Measurements from ENCODE around the genes AQP4, DSC1 and CCDC178.

GRCh38 chr18:26052330-26052811 is 38.0 kb downstream of the SS18 start:
- PRO-cap, result no peak
- RAMPAGE, long total RNA, 3 experiments, result no peak in any of the 3 experiments

DNA sequence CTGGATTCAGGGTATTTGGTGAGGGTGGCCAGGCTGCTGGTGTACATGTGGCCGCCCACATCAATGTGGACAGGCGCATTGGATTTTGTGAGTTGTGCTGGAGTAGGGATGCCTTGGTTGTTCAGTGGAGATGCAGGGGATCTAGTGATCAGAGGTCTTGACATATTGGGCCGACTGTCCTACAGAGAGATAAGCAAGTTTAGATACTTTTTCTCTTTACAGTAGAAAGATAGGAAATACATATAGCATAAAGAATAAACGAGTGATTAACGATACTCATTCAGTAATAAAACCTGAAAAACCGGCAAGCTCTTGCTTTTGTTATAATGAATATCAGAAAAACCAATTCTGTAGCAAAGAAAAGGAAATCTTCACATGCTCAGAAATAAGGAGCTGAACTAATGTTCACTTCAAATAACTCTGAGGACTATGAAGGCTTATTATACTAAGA is 47.3 kb downstream of the KCTD1 start:
- PRO-cap, result no peak
- RAMPAGE, long total RNA, 3 experiments, result no peak in any of the 3 experiments

DNA sequence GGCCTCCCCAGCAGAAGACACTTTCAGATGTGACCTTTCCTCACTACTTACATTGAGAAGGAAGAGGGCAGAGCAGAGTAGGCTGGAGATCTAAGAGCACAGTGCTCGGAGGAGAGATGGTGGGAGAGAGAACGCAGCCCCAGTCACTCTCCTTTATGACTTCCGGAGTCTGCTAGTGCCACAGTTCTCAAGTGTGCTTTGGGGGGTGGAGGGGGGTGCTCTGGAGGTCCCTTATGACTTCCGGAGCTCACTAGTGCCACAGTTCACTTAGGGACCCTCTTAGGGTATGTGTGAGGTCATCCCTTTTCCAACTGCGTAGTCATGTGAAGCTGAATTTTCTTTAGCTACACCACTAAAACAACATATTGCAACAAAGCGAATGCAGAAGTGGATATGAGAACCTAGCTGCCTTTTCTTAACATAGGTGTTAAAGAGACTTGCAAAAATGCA is 153.7 kb upstream of the KCTD1 start:
- PRO-cap, result no peak
- RAMPAGE, long total RNA, 3 experiments, result no peak in any of the 3 experiments

DNA sequence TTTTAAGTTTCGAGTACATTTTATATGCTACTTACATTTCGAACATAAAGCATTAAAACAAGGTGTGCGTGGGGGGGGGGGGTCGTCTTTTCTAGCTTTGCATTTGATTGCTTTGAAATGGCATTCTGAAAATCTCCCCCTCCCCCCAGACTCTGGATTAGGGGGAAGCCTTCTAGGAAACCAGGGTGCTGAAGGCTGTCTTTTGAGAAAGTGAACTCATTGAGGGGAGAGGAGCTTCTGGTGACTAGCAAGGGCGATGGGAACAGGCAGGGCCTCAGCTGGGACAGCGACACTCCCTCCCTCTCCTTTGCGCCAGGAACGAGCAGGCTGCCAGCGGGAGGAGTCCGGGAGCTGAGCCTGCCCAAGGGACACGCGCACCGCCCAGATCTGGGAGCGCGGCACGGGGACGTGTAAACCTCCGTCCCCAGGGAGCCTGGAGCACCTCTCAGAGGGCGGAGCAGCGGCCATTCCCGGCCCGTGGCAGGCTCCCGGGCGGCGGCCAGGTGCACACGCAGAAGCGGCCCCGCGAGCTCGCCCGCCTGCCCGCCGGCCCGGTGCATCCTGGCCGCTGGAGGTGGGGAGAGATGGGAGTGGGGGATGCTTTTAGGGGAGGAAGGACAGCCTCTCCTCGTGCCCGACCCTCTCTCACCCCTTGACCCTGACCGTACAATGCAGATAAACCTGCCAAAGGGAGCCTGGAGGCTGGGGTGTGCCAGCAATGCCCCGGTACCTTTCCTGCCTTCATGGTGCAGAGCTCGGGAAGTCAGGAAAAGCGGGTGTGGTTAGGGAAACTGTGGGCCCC is 2.4 kb downstream of the AQP4 start:
- PRO-cap, result no peak
- RAMPAGE, long total RNA, 3 experiments, result no peak in any of the 3 experiments

- PRO-cap, result no peak
- RAMPAGE, long total RNA, 3 experiments, result no peak in any of the 3 experiments
Measured at GRCh38 chr18:26865289-26866023, at the start of gene AQP4. Gene AQP4, minus strand, starts transcription at chr18:26865707.

GRCh38 chr18:27585580-27586160 is 400.6 kb upstream of the CHST9 start:
- PRO-cap, result no peak
- RAMPAGE, long total RNA, 3 experiments, result no peak in any of the 3 experiments

DNA sequence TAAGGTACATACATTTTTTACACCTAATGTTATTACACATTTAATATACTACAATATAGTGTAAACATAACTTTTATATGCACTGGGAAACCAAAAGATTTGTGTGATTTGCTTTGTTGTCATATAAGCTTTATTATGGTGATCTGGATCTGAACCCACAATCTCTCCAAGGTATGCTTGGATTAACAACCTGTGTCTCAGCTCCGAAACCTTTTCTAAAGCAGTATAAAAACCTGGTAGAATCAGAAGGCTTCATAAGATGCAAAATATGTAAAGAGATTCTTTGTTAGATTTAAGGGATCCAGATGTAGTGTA is 335.0 kb downstream of the CDH2 start:
- PRO-cap, result no peak
- RAMPAGE, long total RNA, 3 experiments, result no peak in any of the 3 experiments

DNA sequence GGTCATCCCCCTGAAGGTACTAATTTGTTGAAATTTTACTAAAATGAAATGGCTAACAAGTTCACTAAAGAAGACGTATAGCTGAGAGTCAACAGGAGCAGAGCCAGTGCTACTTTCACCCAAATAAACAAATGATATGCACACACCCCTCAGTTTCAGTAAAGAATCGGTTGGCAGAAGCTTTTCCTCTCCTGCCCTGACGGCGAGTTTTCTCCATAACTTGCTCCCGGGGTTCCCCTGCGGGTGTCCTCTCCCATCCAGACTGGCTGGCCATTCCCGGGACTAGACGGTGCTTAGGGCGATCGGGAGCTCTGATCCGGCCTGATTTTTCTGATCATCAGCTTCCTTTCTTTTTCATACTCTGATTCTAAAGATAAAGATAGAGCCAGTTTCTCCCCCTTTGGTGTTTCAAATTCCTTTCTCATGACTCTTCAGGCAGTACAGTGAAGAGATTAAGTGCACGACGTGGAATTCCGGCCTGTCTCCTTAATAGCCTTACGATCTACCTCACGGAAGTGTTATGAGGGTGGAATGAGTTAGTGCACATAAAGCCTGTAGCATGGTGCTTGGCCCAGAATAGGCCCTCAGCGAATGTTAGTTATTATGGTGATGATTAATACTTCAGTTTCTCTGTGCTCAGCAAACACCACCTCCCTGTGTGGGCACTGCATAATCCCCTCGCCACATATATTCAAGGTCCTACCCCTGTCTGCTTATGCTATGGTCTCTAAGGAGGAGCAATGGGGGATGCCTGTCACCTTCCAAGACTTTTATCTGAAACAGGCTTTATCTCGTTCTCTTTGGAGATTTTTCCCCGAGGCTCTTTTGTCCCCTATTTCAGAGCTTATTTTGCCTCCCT is 255.0 kb downstream of the CDH2 start:
- PRO-cap, result no peak
- RAMPAGE, long total RNA, 3 experiments, result no peak in any of the 3 experiments

DNA sequence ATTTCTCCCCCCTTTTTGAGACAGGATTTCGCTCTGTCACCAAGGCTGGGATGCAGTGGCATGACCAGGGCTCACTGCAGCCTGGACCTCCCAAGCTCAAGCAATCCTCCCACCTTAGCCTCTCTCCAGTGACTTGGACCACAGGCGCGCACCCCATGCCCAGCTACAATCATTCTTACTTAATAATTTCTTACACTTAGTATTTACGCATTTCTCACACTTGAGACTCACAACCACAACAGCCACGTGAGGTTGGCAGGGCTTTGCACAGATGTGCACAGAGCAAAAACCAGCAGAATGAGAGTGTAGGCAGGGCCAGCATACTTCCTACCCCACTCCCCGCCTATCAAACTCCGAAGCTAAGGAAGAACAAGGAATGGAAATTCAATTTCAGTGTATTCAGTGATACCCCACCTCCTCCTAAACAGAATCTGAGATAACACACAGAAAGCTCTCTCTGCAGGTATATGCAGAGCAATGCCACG is 2.3 kb downstream of the DSC2 start:
- PRO-cap, result no peak
- RAMPAGE, long total RNA, 3 experiments, result no peak in any of the 3 experiments

GRCh38 chr18:31162565-31163044 is at the start of gene DSC1:
Gene DSC1, minus strand, starts transcription at chr18:31162856.
- PRO-cap, result no peak
- RAMPAGE, long total RNA, 3 experiments, result no peak in any of the 3 experiments

- PRO-cap, result no peak
- RAMPAGE, long total RNA, 3 experiments, result no peak in any of the 3 experiments
Measured at GRCh38 chr18:31339684-31340114, 21.7 kb downstream of the DSG1 start.

DNA sequence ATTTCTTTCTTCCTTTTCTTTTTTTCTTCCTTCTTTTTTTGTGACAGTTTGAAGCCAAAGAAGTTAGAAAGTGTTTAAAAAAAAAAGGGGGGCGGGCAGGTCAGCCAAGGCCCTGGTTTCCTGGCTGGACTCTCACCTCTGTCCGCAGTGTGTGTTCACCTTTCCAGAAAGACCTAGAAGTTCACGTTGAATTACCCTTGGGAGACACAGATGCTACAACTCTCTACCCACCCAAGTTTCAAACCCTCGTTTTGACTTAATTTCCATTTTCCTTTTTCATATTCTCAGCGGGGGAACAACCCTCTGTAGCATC is 19.9 kb downstream of the MEP1B start:
- PRO-cap, result no peak
- RAMPAGE, long total RNA, 3 experiments, result no peak in any of the 3 experiments

DNA sequence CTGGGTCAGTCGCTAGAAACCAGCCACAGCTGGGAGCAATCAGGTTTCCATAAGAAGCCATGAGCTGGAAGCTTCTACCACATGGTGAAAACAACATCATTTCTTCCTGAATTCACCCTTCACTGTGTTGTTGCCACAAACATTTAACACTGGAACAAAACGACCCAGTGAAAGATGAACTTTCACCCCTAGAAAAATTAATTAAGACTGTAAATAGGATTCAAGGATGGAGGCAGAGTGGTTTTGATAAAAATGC is 86.6 kb downstream of the GAREM1 start:
- PRO-cap, result no peak
- RAMPAGE, long total RNA, 3 experiments, result no peak in any of the 3 experiments

GRCh38 chr18:32730482-32731214 is 42.2 kb downstream of the KLHL14 start:
- PRO-cap, result no peak
- RAMPAGE, long total RNA, 3 experiments, result no peak in any of the 3 experiments

DNA sequence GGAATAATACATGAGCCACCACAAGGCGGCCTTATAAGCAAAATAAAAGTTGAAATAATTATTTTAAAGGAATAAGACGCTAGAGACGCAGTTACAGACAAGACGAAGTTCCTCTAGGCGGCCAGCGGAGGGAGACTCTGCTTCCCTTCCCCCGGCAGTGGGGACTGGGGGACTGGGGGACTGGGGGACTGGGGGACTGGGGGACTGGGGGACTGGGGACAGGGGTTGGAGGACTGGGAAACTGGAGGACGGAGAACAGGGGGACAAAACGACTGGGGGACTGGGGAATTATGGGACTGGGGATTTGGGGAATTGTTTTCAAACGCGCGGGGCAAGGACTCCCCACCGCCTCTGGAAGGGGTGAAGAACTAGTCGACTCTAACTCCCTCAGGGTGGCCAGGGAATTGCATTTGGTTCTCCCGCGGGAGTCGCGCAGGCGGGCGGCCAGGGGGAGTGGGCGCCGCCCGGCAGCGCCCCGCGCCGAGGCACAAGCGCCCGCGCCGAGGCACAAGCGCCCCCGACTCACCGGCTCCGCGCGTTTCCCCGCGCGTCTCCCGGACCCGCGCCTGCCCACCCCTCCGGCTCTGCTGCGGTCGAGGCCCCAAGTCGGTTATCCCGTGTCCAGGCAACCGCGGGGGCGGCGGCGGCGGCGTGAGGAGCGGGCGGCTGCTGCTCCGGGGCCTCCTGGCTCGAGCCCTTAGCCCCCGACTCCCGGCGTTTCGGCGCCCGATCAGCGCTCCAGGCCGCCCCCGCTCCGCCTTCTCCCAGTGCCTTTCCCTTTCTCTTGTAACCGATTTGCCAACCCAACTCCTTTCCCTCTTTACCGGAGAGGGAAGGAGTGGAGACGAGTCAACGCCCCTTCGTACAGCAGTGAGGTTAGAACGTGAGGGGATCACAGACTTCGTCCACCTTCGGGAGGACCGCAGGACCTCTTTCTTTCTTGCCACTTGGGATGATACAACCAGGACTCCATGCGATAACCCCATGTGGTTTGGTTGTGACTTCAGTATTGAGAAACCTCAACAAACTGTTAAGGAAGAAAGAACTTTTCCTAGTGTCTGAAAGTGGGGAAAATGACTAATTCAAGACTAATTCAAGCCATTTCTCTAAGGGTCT is at the start of gene CCDC178:
Gene CCDC178 (minus strand): TSS at position 595 of the 1,116 bp plus-strand sequence.
- PRO-cap, result no peak
- RAMPAGE, long total RNA, 3 experiments, result no peak in any of the 3 experiments

- PRO-cap, result no peak
- RAMPAGE, long total RNA, 3 experiments, result no peak in any of the 3 experiments
Measured at GRCh38 chr18:33851540-33852427, 273.8 kb downstream of the ASXL3 start.

DNA sequence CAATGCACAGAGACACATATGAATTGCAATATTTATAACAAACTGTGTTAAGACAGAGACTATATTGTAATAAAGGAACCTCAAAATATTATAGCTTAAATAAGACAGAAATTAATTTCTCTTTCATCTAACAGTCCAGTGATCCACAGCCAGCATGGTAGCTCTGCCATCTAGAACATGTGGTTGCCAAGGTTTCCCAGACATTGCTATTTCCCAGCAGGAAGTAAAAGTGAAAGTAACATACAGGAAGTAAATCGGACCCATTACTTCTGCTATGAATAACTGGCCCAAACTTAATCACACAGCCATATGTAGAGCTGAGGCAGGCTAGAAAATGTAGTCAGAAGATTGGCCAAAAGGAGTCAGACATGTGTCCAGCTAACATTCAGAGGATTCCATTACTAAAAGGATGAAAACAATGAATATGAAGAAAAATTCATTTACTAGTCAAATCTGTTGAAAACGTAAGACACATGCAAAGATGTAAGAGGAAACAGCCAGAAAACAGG is 71.0 kb downstream of the NOL4 start:
- PRO-cap, result no peak
- RAMPAGE, long total RNA, 3 experiments, result no peak in any of the 3 experiments

GRCh38 chr18:34803908-34804569 is 93.9 kb downstream of the DTNA start:
- PRO-cap, result no peak
- RAMPAGE, long total RNA, 3 experiments, result no peak in any of the 3 experiments

DNA sequence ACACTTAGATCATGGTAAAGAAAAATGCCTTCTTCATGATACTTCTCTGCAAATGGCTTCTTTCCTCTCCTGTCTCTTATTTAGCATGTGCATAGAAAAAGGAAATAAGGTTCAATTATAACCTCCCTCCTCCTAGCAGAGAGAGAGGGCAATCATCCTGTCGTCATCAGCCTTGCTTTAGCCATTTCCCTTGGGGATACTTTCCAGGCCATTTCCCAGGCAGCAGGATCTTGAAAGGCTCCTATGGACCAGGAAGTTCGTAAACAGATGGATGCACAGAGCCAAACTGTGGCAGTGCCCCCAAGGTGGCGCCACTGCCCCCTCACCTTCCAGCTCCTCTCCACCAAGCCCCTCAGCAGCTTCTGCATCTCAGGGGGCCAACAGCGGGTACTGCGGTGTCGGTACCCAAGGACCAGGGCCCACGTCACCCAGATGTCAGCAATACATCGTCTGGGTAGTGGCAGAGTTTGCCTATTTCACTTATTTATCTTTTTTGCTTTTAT is 157.4 kb downstream of the DTNA start:
- PRO-cap, result no peak
- RAMPAGE, long total RNA, 3 experiments, result no peak in any of the 3 experiments

GRCh38 chr18:35050573-35051220 is 9.5 kb downstream of the MAPRE2 start:
- PRO-cap, result no peak
- RAMPAGE, long total RNA, 3 experiments, result no peak in any of the 3 experiments